Spleen (tissue), 7 donors: ENCODE data around the genes SYNRG, ARHGAP23 and SRCIN1.

- PRO-cap, 4 experiments: no peak in any of the 4 experiments
- RAMPAGE, long total RNA, 4 experiments: no peak in any of the 4 experiments
Measured at GRCh38 chr17:36187814-36188377, 8.7 kb downstream of the CCL3L3 start.

DNA sequence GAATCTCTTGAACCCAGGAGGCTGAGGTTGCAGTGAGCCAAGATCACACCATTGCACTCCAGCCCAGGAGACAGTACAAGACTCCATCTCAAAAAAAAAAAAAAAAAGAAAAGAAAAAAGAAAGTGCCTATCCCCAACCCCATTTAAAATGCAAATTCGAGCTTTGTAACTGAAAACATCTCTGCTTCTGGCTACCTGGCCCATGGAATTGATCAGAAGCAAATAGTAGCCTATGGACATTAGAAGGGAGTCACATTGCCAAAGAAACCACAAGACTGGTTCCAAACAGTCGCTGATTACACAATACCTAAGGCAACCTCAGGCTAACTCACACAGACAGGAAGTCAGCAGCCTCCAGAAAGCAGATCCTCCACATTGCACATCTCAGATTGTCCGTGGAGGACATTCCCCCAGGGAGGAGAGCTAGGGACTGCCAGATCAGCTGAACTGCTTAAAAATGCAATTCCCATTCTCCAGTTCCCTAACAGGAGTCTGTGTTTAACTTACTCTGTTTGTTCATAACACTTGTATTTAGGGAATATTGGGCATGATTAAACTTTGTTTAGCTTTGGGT lies 4.3 kb downstream of the CCL3L3 start:
- PRO-cap, 4 experiments: peak in 1 of 4 experiments; most common plus-strand start position 409 of the sequence (in 1)
- RAMPAGE, long total RNA, 4 experiments: no peak in any of the 4 experiments

GRCh38 chr17:36202475-36202927 lies 5.9 kb upstream of the CCL3L3 start:
- PRO-cap, 4 experiments: peak in 1 of 4 experiments; most common plus-strand start chr17:36202810 (in 1)
- RAMPAGE, long total RNA, 4 experiments: no peak in any of the 4 experiments

- PRO-cap, 4 experiments: no peak in any of the 4 experiments
- RAMPAGE, long total RNA, 4 experiments: no peak in any of the 4 experiments
Measured at GRCh38 chr17:36593527-36594421, 2.1 kb downstream of the DHRS11 start.

DNA sequence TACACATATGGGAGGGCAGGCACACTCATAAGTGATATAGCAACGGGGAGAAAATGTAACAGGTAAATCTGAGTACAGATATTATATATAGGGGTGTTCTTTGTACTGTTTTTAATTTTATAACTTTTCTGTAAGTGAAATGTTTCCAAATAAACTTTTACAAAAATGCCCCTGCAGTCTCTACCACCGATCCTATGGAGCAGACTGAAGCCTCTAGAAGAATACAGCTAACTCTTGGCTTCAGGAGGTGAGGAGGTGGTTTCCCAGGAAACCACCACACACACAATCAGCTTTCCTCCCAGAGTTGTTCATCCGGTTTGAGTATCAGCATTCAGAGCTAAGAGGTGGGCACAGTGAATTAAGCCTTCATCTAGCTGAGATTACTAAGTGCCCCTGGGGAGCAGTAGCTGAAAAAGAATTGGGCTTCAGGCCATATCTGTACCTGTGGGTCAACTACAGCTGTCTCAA lies 139.6 kb downstream of the AATF start:
- PRO-cap, 4 experiments: no peak in any of the 4 experiments
- RAMPAGE, long total RNA, 4 experiments: no peak in any of the 4 experiments

- PRO-cap, 4 experiments: no peak in any of the 4 experiments
- RAMPAGE, long total RNA, 4 experiments: no peak in any of the 4 experiments
Measured at GRCh38 chr17:37476454-37477247, 13.0 kb upstream of the DUSP14 start.

DNA sequence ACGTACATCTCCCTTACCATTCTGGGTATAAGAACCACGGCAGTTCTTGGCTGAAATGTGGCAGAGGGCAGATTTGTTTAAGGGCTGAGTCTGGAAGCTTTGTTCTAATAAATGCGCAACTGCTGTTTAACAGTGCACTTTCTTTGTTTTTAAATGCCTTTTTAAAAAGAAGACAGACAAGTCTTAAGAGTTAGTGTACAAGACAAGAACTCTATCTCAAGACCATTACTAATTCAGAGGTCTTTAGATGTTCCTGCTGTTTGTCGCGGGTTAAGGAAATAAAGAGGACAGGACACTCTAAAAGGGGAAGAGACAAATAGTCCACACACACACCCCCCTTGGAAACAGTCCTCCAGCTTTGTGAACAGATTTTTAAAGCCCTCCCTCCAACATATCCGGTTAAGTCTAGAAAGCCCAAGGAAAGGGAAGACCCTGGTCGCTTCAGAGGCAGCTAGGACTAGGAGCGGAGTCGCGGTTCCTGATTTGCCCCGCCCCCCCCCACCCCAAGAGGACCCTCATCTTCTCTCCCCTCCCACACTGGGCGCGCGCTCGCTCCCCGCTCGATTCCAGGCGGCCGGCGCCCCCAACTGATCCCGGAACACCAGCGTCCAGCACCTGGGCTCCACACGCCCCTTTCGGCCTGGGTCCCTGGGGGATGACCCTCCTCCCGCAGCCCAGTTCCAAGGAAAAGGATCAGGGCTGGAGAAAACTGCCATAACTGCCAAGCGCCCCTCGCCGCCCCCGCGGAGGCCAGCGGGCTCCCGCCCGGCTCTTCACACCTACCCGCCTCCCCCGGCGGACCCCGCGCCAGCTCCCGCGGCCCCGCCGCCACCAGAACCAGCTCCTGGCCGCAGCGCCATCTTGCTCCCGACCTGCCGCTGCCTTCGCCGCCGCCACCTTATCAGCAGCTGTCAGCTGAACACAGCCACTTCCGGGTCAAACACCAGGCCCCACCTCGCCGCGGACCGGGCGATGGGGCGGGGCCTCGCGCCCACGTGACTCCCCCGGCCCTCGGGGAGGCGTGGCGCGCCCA lies at the start of gene SYNRG:
Gene SYNRG (minus strand): TSS at position 923 of the 1,033 bp plus-strand sequence.
- PRO-cap, 4 experiments: peak in 4 of 4 experiments; most common plus-strand start position 444 of the sequence (in 4); most common minus-strand start position 874 of the sequence (in 4)
- RAMPAGE, long total RNA, 4 experiments: start-site peak on the minus strand in 2 of 4 experiments, centred at positions 887 to 893 of the sequence, 574 to 1,402 reads per replicate

DNA sequence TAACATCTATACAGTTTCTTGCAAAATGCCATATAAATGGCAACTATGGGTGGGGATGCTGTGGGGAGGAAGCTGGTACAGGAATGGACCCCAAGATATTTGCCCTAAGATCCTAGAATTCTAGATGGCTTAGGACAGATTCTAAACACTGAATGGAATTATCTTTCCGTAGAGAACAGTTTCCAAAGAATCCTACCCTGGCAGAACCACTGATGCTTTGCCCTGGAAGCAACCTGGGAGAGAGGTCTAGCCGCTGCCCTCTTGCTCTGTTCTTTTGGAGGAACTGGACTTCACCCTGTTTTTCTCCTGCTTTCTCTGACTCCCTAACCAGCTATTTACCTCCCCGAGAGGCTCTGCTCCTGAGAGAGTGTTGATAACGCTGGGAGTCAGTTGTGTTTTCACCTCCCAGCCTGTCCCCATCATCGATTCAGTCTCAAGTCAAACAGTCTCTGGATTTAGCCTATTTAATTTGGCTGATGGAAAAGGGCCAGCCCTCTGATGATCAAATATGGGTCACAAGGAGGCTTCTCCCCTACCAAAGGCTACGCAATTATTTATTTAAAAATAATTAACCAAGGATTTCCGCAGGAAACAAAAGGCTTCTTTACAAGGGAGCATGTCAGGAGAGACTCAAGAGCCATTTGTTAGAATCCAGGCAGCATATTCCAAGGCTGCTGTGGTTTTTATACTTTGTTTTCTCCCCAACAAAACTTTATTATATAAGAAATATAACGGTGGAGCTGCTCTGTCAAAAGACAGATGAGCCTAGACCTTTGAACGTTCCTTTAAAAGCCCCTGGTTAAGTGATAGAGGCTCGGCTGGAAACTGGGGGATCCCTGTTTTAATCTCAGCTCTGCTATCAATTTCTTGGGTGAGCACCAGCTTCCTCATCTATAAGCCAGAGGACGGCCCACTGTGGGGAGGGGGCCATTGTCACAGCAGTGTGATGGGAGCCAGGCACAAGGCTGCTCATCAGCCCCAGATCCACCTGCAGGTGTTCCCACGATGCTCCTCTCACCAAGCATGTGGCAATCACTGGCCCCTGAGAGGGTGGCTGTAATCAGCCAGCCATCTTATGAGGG lies 31.7 kb downstream of the HNF1B start:
- PRO-cap, 4 experiments: no peak in any of the 4 experiments
- RAMPAGE, long total RNA, 4 experiments: no peak in any of the 4 experiments

GRCh38 chr17:37720935-37721811 lies 23.7 kb downstream of the HNF1B start:
- PRO-cap, 4 experiments: no peak in any of the 4 experiments
- RAMPAGE, long total RNA, 4 experiments: no peak in any of the 4 experiments

GRCh38 chr17:37745789-37746063 lies 867 bp upstream of the HNF1B start:
- PRO-cap, 4 experiments: no peak in any of the 4 experiments
- RAMPAGE, long total RNA, 4 experiments: no peak in any of the 4 experiments

DNA sequence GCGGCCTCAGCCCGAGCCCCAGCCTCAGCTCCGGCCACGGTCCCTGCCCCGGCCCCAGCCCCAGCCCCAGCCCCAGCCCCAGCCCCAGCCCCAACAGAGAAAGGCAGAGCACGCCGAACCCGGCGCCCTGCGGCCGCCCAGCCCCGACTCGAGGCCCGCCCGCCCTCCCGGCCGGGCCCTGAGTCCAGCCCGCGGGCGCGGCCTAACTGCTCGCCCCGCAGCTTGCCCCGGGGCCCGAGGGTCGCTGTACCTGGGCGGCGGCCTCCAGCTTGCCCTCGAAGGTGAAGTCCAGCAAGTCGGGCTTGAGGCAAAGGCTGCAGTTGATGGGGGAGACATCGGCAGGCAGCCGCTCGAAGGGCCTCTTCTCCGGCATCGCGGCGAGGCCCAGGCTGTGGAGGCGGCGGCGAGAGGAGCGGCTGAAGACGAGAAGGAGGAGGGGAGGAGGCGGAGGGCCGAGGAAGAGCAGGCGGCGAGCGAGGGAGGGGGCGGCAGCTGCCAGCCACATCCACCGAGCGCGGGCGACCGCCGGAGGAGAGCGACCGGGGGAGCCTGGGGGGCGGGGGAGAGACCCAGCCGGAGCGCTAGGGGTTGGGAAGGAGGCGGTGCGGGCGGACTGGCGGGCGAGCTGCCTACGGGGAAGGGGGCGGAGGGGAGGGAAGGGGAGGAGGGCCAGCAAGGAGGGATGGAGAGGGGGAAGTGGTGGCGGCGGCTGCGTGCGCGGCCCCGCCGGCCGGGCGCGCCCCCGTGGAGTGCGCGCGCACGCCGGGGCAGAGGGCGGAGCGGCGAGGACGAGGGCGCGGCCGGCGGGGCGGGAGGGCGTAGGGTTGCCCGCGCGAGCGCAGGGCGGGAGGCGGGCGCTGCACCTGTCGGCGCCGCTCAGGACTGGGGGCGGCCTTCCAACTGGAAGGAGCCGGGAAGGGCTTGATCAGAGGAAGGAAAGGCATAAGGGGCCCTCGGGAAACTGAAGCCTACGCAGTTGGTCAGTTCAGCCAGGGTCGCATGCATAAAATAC lies 40.0 kb upstream of the MRPL45 start:
- PRO-cap, 4 experiments: peak in 4 of 4 experiments; most common plus-strand start position 841 of the sequence (in 4); most common minus-strand start position 604 of the sequence (in 3)
- RAMPAGE, long total RNA, 4 experiments: start-site peak on the minus strand in 4 of 4 experiments, centred at positions 390 to 634 of the sequence, 12 to 35 reads per replicate

- PRO-cap, 4 experiments: no peak in any of the 4 experiments
- RAMPAGE, long total RNA, 4 experiments: no peak in any of the 4 experiments
Measured at GRCh38 chr17:38403302-38403861, 24.9 kb upstream of the ARHGAP23 start.

DNA sequence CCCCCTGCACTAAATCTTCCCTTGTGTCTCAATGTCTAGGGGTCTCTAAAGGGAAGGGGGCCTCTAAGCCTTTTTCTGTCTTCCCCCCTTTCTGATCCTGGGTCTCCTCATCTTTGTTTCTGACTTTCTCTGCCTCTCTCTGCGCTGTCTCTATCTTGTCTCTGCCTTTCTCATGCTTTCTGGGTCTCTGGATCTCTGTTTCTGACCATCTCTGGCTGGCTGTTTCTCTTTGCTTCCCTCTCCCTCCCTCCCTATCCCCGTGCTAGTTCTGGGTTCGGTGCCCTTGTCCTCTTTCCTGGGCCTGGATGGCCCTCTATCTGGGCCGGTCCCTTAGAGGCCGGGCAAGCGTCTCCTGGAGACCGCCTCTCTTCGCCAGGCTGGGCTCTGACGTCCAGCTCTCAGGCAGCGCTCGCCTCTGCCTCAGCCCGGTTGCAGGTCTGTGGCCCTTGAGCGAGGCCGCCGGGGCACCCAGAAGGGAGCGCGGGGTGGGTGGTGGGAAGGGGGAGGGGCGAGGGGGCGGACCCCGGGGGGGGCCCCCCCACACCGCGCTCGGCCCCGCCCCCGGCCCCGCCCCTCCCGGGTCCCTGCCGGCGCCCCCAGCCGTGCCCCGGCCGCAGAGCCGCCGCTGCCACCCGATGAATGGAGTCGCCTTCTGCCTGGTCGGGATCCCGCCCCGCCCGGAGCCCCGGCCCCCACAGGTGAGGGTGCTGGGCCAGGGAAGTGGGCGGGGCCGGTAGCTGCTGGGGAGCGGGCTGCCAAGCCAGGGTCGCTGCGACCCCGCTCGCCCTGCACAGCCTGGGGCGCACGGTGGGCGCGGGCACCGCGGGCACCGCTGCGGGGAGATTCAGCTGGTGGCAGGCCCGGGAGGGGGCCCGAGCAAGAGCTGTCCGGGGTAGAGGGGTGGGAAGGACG lies at the start of gene ARHGAP23:
Gene ARHGAP23 (plus strand): TSS at position 614 of the 912 bp plus-strand sequence.
- PRO-cap, 4 experiments: peak in 4 of 4 experiments; most common plus-strand start position 616 of the sequence (in 4); most common minus-strand start position 431 of the sequence (in 4)
- RAMPAGE, long total RNA, 4 experiments: start-site peak on the plus strand in 4 of 4 experiments, centred at positions 598 to 617 of the sequence, 57 to 116 reads per replicate

GRCh38 chr17:38453995-38454513 lies 25.8 kb downstream of the ARHGAP23 start:
- PRO-cap, 4 experiments: peak in 1 of 4 experiments; most common plus-strand start chr17:38454099 (in 1); most common minus-strand start chr17:38454084 (in 1)
- RAMPAGE, long total RNA, 4 experiments: no peak in any of the 4 experiments

GRCh38 chr17:38463403-38464197 lies 35.3 kb downstream of the ARHGAP23 start:
- PRO-cap, 4 experiments: peak in 1 of 4 experiments; most common minus-strand start chr17:38463695 (in 1)
- RAMPAGE, long total RNA, 4 experiments: no peak in any of the 4 experiments

GRCh38 chr17:38475291-38476418 lies 47.4 kb downstream of the ARHGAP23 start:
- PRO-cap, 4 experiments: no peak in any of the 4 experiments
- RAMPAGE, long total RNA, 4 experiments: start-site peak on the plus strand in 1 of 4 experiments, at chr17:38475670-38475791 at its widest, 19 reads per replicate

DNA sequence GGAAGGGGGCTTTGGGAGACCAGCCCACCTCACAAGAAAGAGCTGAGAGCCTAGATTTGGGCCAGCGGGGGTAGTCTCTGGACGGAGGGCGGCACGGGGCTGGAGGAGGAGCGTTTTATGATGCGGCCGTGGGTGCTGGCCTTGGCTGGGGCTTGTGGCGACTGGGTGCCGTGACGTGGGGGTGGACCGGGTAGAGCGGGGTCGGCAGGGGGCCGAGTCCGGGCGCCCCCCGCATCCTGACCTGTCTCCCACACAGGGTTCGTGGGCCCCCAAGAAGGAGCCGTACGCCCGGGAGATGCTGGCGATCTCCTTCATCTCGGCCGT lies 81.4 kb downstream of the ARHGAP23 start:
- PRO-cap, 4 experiments: no peak in any of the 4 experiments
- RAMPAGE, long total RNA, 4 experiments: no peak in any of the 4 experiments

DNA sequence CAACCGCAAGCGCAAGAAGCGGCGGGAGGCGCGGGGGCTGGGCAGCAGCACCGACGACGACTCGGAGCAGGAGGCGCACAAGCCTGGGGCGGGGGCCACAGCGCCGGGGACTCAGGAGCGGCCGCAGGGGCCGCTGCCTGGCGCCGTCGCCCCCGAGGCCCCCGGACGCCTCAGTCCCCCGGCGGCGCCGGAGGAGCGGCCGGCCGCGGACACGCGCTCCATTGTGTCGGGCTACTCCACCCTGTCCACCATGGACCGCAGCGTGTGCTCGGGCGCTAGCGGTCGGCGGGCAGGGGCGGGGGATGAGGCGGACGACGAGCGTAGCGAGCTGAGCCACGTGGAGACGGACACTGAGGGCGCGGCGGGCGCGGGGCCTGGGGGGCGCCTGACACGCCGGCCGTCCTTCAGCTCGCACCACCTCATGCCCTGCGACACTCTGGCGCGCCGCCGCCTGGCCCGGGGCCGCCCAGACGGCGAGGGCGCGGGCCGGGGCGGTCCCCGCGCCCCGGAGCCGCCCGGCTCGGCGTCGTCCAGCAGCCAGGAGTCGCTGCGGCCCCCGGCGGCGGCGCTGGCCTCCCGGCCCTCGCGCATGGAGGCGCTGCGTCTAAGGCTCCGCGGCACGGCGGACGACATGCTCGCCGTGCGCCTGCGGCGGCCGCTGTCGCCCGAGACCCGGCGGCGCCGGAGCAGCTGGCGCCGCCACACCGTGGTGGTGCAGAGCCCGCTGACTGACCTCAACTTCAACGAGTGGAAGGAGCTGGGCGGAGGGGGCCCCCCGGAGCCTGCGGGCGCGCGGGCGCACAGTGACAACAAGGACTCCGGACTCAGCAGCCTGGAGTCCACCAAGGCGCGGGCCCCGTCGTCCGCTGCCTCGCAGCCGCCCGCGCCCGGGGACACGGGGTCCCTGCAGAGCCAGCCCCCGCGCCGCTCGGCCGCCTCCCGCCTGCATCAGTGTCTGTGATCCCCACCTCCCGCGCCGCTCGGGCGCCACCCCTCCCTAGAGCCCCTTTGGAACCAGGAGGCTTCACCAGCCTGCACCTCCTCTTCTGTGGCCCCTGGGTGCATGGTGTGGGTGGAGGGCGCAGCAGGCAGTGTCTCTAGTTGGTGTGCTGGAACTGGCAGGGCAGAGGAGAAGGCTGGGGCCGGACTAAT lies 82.1 kb downstream of the ARHGAP23 start:
- PRO-cap, 4 experiments: no peak in any of the 4 experiments
- RAMPAGE, long total RNA, 4 experiments: no peak in any of the 4 experiments

DNA sequence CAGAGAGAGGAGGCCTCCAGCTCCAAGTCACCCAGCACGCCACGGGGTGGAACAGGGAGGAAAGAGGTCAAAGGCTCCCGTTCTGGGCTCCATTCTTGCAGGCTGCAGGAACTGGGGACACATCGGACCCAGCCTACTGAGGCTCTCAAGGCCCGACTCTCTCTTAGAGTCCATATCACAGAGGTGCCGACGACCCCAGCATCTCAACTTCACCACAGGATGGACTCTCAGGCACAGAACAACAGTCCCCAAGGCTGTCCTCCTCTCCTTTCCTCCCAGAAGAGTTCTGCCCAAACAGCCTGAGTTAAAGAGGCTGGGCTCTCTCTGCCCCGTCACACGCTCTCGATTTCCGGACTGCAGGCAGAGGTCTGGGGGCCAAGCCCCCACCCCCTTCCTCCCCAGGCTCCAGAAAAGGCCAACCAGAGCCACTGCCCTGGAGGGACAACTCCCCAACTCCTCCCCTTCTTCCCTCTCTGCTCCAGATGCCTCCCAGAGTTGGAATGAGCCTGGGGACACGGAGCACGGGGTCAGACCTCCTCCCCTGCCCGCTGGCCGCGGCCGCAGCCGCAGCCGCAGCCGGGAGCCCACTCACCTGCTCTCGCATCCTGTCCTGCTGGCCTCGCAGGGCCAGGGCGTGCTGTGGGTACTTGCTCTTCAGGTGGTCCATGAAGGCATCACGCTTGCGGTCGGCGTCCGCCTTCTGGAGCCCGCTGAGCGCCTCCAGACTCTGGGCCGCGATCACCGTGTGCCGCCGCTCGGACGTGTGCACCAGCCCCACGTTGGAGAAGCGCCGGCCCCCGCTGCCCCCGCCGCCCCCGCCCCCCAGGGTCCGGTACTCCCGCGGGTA lies 27.6 kb downstream of the SRCIN1 start:
- PRO-cap, 4 experiments: no peak in any of the 4 experiments
- RAMPAGE, long total RNA, 4 experiments: no peak in any of the 4 experiments

GRCh38 chr17:38605349-38606366 lies at the start of gene SRCIN1:
TSS of gene SRCIN1 (minus strand) at chr17:38605952.
- PRO-cap, 4 experiments: no peak in any of the 4 experiments
- RAMPAGE, long total RNA, 4 experiments: no peak in any of the 4 experiments